Rectum (tissue), 1 donor: ENCODE measurements around a stretch of chr10.

- PRO-cap, result no peak
These were observed 72.8 kb upstream of the PPIF start for GRCh38 chr10:79274069-79275365.

- PRO-cap, result no peak
These were observed 43.6 kb upstream of the PPIF start for GRCh38 chr10:79303429-79304393.

DNA sequence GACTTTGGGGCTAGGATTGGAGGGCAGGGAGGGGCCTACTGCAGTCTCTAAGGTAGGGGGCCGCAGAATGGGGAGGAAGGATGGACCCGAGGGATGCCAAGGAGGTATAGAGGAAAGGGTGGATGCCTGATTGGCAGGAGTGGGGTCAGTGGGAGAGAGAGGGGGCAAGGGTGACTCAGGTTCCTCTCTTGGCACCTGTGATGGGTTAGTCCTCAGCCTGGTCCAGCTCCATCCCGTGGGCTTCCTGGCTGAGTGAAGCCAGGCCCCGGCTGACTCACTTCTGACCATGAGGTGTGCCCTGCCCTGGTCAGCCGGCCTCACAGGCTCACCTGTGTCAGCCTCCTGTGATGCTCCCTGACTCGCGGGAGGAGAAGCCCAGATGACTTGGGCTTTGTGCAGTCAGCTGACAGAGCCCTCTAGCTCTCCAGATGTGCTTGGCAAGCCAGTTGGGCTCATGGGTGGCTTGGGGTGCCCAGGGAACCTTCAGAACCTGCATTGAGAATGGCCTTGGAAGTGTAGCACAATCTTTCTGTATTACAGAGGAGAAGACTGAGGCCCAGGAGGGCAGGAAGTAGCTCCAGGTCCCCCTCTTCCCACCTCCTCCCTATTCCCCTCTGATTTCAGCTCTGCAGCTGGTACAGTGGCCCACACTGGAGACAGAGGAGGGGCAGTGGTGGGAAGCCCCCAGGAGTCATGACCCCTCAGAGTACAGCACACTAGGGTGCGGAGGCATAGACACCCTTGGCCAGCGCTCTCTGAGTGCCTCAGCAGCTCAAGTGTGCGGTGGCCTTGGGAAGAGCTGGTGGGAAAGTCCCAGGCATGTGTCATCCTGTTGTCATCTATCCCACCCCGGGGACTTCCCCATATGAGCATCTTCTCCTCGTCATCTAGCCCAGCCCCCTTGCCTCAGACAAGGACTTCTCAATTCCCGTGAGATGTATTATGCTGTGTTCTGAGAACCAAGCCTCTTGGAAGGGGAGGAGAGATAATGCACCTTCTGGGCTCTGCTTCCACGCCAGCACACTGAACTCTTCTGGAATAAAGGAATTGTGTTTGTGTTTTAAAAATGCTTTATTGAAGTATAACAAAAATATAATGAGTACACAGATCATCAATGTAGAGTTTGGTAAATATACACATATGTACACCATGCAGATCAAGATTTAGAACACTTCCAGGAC is 15.8 kb upstream of the PPIF start:
- PRO-cap, result no peak

GRCh38 chr10:79352804-79353573 is 5.7 kb downstream of the PPIF start:
- PRO-cap, result no peak

GRCh38 chr10:79450327-79450526 is 4.8 kb upstream of the ZCCHC24 start:
- PRO-cap, result unidirectional peak, plus-strand start at chr10:79450398

DNA sequence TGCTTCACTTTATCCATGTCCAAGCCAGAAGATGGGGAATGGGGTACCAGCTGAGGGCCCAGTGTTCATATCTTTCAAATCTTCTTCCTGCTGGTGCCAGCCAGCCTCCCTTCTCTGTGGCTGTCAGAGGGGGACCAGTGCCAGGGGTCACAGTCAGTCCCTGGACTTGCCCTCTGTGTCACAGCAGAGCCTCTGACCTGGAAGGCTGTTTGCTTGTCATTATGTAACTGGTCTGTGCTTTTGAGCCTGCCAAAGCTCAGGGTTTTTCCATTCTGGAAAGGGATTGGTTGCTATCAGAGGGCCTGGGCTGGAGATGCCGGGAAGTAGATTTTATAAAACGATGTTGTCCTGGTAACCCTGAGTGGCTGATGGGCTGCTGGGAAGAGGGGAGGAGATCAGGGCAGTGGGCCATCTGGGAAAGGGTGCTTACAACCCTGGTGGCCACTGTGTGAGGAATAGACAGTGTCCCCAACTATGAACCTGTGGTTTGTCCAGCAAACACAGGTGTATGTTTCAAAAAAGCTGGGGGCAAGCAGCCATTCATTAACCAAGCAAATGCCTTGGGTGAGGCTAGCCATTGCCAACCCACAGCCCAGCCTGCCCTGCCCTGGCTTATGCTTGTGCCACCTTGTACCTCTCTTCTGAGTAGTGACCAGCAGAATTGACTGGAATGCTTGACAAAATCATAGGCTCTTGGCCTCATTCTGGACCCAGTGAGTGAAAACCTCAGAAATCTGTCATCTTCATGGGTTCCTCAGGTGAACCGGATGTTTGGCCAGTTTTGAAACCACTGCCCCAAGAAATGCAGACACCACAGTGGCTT is 21.7 kb downstream of the SFTPD start:
- PRO-cap, result no peak

GRCh38 chr10:80144306-80145450 is 12.1 kb downstream of the PLAC9 start:
- PRO-cap, result bidirectional peak, plus-strand start at chr10:80144571, minus-strand start at chr10:80144427

DNA sequence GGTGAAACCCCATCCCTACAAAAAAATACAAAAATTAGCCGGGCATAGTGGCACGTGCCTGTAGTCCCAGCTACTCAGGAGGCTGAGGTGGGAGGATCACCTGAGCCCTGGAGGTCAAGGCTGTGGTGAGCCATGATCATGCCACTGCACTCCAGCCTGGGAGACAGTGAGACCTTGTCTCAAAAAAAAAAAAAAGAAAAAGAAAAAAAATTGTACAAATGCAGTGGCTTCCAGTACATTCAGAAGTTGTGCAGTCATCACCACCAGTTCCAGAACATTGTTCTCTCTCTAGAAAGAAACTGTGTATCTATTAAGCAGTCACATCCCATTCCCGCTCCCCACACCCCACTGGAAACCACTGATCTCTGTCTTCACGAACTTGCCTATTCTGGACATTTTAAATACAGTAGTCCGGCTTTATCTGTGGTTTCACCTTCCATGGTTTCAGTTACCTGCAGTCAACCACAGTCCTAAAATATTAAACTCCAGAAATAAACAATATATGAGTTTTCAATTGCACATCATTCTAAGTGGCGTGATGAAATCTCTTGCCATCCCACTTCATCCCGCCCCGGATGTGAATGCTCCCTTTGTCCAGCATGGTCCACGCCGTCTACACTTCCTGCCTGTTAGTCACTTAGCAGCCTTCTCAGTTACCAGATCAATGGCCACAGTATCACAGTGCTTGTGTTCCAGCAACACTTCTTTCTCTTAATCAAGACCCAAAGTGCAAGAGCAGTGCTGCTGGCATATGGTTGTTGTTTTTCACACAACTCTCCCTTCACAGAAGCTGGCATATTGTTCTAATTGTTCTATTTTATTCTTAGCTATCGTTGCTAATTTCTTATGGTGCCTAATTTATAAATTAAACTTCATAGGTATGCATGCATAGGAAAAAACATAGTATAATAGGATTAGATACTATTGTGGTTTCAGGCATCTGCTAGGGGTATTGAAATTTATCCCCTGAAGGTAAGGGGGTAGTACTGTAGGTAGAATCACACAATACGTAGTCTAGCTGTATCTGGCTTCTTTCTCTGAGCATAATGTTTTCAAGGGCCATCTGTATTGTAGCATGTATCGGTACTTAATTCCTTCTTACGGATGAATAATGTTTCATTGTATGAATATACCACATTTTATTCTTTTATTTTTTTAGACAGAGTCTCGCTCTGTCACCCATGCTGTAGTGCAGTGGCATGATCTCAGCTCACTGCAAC is 13.4 kb downstream of the PLAC9 start:
- PRO-cap, result no peak

- PRO-cap, result no peak
These were observed 28.1 kb downstream of the PLAC9 start for GRCh38 chr10:80160492-80161193.

DNA sequence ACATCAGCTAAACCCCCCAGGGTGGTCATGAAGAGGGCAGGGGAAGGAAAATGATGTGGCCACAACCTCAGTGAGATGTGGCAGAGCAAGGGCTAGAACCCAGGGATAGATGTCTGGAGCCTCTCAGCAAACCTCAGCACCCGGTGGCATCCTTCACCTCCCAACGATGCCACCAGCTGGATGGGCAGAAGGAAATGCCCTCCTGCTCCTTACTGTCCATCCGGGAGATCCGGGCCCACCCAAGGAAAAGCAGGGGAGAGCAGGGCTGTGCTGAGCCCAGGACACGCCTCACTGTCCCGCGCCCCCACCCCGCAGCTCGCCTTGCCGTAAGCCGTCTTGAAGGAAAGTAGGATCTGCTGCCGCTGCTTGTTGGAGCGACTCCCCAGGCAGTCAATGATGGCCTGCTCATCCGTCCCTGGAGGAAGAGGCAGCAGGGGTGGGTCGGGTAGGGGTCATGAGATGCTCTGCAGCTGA is 34.1 kb downstream of the PLAC9 start:
- PRO-cap, result no peak

GRCh38 chr10:80167044-80167386 is 34.5 kb downstream of the PLAC9 start:
- PRO-cap, result no peak

- PRO-cap, result no peak
These were observed 36.3 kb downstream of the ANXA11 start for GRCh38 chr10:80168821-80169572.

DNA sequence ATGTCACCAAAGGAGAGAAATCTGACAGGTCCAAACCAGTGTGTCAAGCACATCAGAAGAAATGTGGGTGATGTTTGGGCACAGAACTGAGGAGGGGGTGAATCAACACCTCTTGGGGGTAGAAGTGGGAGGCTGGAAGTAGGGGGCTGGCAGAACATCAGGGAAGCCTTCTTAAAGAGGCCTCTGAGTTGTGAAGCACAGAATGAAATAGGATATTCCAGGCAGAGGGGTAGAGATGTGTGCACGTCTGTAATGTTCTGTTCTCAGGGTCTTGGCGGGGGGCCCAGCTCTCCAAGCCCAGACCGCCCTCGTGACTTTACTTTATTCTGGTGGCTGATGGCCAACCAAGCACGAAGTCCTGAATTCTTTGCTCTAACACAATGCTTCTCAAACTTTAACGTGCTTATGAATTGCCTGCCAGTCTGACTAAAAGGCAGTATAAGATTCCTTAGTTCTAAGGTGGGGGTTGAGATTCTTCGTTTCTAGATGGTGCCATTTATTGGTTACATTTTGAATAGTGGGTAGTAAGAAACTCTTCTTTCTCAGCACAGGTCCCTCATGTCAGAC is 8.1 kb downstream of the PRXL2A start:
- PRO-cap, result unidirectional peak, plus-strand start at position 327 of the sequence

GRCh38 chr10:80458803-80459889 is 5.0 kb downstream of the TSPAN14 start:
- PRO-cap, result bidirectional peak, plus-strand start at chr10:80459257, minus-strand start at chr10:80459184; unidirectional peak, minus-strand start at chr10:80459356

DNA sequence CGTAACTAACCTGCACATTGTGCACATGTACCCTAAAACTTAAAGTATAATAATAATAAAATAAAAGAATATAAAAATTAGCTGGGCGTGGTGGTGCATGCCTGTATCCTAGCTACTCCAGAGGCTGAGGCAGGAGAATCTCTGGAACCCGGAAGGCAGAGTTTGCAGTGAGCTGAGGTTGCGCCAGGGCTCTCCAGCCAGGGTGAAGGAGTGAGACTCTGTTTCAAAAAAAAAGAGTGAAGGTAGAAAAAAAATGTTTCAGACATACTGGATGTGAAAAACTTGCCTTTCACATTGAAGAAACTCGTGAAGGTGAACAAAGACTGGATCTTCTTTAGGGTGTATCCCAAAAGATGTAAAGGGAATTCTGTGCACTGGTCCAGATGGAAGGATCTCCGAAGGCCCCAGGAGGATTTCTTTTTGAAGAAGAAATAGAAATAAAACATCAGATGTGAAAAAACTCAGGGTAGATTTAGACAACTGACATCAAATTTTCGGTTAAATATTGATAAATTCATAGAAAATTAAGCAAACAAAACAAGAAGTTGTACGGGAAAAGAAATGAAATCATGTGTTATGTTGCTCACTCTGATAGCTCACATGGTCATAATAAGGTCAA is 26.9 kb downstream of the TSPAN14 start:
- PRO-cap, result no peak

GRCh38 chr10:80509143-80510220 is 28.2 kb upstream of the SH2D4B start:
- PRO-cap, result no peak

GRCh38 chr10:80896859-80897465 is 359.3 kb downstream of the SH2D4B start:
- PRO-cap, result no peak

DNA sequence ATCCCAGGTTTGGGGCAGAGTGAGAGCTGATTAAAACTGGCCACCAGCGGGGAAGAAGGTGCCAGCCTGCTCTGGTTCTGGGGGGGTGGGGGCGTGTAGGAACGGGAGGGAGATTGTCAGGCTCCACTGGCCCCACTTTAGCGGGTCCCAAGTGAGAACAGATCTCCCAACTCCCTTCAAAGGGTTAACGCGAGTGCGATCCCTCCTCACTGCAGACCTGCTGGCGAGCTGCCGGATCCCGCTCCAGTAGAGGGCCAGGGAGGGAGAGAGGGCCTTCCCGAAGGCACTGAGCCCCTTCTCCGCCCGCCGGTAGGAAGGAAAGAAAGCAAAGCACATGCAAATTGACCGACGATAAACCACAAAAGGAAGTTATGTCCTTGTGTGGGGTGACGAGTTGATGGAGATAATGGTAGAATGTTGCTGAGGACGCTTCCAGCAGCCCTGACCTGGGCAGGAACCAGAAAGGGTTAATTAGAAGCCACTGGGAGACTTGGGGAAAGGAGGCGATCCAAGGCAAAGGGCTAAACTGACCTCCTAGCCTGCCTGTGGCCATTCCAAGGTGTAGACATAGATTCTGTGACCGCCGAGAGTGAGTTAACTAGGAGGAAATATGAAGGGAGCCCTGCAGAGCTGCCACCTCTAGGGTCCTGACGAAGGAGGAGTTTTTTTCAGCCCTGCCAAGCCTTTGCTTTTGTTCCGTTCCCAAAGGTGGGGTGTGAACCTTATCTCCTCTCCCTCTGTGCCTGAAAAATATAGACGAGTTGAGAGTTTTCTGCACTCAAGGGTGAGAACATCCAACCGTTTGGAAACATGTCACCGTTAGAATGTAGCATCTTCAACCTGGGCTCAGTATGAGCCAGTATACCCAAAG is 1.5 kb downstream of the NRG3 start:
- PRO-cap, result no peak

- PRO-cap, result no peak
These were observed 593.5 kb upstream of the GHITM start for GRCh38 chr10:83545748-83546338.

DNA sequence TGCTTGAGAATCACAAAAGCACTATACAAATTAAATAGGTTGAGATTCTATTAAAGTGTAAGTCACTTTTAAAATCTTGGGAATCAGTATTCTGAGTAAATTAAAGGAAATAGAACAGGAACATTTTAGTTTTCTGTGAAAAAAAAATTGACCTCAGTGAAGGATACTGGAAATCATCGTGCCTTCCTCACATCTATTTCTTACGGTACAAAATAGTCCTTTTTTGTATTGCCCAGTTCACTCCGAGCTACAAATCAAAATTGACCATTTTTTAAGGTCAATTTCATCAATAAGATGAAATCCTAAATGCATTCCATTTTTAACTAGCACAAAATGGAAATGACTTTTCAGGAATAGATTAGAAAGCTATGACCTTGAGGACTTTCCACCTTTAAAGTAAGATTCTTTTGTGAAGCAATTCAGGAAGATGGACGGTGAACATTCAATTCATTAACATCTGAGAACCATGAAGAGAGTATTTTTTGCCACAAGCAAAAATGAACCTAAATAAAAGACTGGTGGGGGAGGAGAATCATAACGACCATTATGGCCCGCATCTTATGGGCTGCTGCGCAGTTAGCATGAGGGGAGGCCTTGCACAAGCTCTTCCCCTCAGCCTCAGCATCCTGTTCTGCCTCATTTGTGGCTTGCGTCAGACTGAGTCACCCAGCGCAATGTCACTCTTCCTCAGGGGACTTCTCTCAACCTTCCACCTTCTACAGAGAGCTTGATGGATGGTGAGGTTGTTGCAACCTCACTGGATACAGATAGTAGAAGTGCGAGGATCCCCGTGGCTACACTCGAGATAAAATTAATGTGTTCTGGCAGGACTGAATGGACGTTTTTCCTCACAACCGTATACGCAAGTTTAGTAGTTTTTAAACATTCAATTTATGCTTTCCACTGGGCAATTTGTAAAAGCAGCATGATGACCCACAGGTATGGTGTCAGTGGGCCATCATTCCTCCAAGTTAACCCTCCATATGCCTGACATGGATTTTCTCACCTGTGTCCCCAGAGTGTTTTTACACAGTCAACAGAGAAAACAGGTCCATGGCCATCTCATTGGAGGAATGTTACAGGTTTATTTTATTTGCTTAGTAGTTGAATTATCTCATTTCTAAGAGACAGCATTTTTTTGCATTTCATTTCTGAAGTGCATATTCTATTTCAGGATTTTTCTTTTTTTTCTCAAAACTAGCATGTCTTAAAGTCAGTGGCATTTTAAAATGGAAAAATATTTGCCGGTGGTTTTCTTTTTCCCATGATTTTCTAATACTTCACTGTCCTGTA is 16.8 kb upstream of the GPR15LG start:
- PRO-cap, result no peak